SK-MEL-5 (cell line): ENCODE measurements around a stretch of chr16.

GRCh38 chr16:67827851-67828785, 14.0 kb upstream of the THAP11 start:
RAMPAGE:
- cytosol, long total RNA = no peak
- long total RNA = no peak
- nucleus, long total RNA = start-site peak on the minus strand at chr16:67828628-67828782, 32 and 10 reads in 2 replicates

DNA sequence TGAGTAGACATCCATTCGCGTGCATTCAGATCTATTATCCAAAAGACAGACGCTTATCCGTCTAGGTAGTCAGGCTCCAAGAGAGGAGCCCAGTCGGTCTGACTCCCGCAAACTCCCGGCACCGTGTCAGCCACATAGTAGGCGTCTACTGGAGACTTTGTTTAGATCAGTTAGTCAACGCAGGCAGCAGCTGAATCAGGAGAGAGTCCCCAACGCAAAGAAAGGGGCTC, 631 bp upstream of the THAP11 start:
RAMPAGE:
- cytosol, long total RNA = no peak
- long total RNA = no peak
- nucleus, long total RNA = no peak

GRCh38 chr16:67877796-67878338, 5.0 kb downstream of the EDC4 start:
RAMPAGE:
- cytosol, long total RNA = no peak
- long total RNA = no peak
- nucleus, long total RNA = no peak

GRCh38 chr16:67882292-67883361, 2.1 kb upstream of the NRN1L start:
RAMPAGE:
- cytosol, long total RNA = no peak
- long total RNA = no peak
- nucleus, long total RNA = no peak

GRCh38 chr16:67916224-67916783, 15.4 kb downstream of the CTRL start:
RAMPAGE:
- cytosol, long total RNA = no peak
- long total RNA = no peak
- nucleus, long total RNA = no peak

DNA sequence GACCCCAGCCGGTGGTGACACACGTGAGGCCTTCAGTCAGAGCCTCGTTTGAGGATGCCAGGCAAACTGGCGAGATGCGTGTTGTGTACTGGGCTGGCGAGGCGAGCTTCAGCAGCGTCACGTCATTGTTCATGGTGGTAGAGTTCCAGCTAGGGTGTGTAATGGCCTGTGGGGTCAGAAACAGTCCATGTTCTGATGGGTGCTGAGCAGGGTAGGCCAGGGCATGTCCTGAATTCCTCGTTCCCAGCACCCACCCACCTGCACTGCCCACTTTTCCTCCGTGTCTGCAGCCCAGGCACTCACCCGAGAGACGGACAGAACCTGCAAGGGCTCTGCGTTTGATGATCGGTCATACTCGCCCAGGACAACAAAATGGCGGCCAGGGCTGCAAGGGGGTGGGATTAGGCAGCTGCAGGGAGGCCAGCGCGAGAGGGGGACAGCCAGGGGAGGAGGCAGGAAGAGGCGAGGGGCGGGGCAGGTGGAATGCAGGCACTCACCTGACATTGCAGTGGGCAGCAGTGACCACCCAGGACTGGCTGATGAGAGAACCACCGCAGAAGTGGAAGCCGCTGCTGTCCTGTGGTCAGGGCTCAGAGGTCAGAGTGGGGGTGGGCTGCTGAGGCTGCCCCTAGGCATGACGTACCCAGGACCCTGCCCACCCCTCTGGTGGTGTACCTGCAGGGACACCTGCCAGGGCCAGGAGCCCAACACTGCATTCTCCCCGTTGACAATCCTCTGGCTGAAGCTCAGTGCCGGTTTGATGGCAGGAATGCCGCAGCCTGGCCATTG, 1.0 kb downstream of the CTRL start:
RAMPAGE:
- cytosol, long total RNA = no peak
- long total RNA = no peak
- nucleus, long total RNA = no peak

GRCh38 chr16:67945755-67946494, 2.0 kb upstream of the LCAT start:
RAMPAGE:
- cytosol, long total RNA = no peak
- long total RNA = no peak
- nucleus, long total RNA = no peak

DNA sequence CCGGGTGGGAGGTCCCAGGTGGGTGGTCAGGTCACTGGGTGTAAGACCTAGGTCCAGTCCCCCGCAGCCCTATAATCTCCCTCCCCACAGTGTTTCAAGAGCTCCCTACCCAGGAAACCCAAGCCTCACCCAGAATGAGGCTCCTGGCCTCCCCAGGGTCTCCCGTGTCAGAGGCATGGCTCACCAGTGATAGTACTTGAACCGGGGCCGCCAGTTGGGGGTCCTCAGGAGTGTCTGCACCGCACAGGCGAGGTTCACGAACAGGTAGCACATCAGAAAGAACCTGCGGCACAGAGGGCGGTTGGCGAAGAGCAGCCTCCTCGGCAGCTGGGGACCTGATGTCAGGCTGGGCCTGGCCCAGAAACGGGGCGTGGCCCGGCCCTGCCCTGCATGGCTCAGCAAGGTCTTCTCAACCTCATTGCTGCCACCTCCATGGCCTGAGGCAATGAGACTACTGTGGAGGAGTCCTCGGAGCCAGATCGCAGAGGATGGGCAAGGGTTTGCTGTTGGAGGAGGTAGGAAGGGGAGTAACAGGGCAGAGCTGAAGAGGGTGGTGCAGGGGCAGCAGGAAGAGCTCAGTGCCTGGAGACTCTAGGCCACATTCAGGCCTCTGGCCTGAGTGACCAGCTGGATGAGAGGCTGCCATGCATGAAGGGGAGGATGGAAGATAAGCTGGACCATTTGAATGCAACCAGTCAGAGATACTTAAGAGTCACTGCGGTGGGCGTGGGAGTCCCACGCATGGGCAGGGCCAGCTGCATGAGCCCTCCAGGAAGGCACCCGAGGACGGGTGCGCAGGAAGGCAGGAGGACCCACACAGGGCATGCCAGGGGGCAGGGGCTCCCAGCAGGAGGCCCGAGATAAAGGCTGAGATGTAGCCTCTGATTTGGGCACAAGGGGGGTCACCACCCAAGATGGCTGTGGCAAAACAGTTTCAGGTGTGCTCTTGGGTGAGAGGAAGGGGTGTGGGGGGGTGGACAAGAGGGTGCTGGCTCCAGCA, 4.3 kb upstream of the LCAT start:
RAMPAGE:
- cytosol, long total RNA = no peak
- long total RNA = no peak
- nucleus, long total RNA = no peak

RAMPAGE:
- cytosol, long total RNA = no peak
- long total RNA = no peak
- nucleus, long total RNA = no peak
Measured at GRCh38 chr16:67963556-67964817, 4.5 kb downstream of the SLC12A4 start.

GRCh38 chr16:68069232-68069991, 15.8 kb upstream of the NFATC3 start:
RAMPAGE:
- cytosol, long total RNA = no peak
- long total RNA = no peak
- nucleus, long total RNA = no peak

GRCh38 chr16:68085092-68085287, 180 bp upstream of the NFATC3 start:
RAMPAGE:
- cytosol, long total RNA = no peak
- long total RNA = no peak
- nucleus, long total RNA = no peak

GRCh38 chr16:68214089-68214669, 21.7 kb downstream of the ESRP2 start:
RAMPAGE:
- cytosol, long total RNA = no peak
- long total RNA = no peak
- nucleus, long total RNA = no peak

DNA sequence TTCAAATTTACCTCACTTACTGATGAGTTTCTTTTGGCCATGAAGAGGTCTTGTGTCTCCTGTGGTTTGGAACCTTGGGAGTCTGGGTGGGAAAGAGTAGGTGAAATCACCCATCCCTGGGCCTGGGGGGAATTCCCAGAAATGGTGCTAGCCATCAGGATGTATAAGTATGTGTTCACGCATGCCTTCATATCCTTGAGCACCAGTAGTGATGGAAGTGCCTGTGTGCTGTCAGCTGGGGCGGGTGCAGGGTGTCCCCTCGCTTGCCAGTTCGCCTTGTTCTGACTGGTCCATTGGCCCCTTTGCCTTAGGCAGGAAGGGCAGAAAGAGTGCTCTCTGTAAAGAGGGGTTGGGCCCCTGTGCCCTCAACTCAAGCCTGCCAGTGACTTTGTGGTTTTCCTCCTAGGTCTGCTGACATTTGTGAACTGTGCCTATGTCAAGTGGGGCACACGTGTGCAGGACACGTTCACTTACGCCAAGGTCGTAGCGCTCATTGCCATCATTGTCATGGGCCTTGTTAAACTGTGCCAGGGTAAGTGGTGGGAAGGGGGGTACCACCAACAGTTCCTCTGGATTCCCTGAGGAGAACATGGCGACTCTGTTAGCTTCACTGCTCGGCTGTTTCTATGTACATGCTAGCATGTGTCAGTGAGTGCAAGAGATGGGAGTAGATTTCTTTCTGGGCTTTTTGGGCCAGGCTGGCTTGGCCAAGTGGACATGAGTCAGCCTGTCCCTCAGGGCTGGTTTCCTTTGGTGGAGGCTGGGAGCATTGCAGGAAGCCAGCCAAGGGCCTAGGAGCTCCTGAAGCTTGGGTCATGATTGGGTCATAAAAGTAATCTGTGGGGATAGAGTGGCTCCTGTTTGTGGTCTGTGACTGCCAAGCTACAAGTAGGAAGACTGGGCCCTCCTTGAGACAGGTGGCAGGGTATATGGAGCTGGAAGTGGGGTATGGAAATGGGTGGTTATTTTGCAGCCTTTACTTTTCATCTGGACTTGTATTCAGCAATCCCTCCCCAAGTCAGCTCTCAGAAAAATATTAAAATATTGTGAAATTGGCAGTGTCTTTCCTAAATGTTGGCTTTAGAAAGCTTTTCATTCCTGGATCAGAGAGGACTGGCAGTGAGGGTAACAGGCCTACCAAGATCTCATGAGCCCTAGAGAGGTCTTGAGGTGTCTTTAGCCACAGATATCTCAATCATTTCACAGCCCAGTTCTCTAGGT, 23.0 kb downstream of the SLC7A6OS start:
RAMPAGE:
- cytosol, long total RNA = no peak
- long total RNA = no peak
- nucleus, long total RNA = no peak

DNA sequence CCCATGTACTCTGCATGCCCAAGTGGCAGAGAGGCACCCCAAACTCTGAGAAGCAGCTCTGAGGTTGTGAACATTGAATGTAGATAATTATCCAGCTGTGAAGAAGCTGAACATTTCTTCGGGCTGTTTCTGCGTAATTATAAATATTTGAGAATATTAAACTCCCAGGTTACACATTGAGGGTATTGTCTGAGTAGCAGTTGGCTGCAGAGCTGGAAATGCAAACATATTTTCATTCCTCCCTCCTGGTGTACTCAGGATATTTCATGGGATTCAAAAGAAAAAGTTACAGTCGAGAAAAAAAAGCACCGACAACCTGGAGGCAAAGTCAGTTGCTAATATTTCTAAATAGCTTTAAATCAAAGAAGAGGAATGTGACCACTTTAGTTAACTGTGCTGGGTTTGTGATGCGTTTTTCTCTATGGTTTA, 31.5 kb upstream of the ZFP90 start:
RAMPAGE:
- cytosol, long total RNA = no peak
- long total RNA = no peak
- nucleus, long total RNA = no peak

DNA sequence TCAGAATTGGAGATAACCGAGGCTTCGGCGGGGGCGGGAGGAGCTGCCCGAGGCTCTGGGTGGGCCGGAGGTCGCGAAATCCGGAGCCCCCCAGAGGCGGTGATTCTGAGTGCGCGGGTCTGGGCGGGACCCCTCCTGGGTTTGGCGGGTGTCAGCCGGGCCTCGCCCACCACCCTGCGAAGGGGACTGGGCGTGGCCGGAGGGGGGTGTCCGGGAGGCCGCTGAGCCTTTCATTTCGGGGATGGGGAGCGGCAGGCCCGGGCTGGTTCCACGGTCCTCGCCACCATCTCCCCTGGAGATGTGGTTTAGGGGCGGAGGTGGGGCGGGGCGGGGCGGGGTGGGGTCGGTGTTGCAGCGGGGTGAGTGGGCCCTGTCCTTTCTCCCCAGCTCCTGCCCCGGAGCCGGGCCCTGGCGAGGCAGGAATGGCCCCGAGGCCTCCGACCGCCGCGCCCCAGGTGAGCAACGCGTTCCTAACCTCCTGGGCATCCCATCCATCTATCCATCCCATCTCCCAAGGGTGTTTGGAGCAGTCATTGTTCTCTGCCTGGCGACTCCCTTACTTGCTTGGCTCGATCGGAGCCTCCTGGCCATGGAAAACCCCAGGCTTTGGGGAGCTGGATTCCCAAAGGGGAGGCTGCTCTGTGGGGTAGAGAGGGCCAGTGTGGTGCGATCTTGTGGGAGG, 421 bp downstream of the ZFP90 start:
RAMPAGE:
- cytosol, long total RNA = no peak
- long total RNA = no peak
- nucleus, long total RNA = no peak

DNA sequence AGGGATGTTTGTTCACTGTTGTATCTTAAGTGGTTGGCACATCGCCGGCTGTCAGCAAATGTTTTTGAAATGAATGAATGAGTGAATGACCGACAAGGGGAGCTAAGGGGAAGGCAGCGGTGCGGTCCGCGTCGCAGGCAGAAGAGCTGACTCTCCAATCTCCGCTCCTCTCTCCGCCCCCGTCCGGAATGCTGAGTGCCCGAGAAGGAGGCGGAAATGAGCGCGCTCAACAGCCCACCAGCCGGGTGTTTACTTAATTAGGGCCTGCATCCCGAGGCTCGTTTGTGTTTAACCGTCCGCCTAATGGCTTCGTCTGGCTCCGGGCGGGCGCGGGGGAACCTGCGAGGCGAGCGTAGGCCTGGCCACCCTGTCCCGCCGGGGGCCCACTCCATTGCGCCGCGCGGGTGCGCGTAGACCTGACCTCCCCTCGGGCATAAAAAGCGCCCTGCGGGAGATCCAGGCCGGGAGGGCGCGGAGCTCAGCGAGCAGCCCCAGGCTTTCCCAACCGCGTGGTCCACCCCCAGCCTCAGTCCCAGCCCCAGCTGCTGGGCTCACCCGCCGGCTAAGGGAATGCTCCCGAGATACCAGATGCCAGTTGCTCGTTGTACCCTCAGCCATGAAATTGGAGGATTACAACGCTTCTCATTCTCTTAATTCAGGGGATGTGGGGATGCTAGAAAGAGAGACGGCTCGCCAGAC, 2.5 kb upstream of the CDH3 start:
RAMPAGE:
- cytosol, long total RNA = no peak
- long total RNA = no peak
- nucleus, long total RNA = no peak

RAMPAGE:
- cytosol, long total RNA = no peak
- long total RNA = no peak
- nucleus, long total RNA = no peak
Measured at GRCh38 chr16:68742351-68742625, 5.2 kb downstream of the CDH1 start.

GRCh38 chr16:68770306-68771060, 33.4 kb downstream of the CDH1 start:
RAMPAGE:
- cytosol, long total RNA = no peak
- long total RNA = no peak
- nucleus, long total RNA = no peak

RAMPAGE:
- cytosol, long total RNA = start-site peak on the plus strand at chr16:68786867-68786910, 13 and 11 reads in 2 replicates
- long total RNA = no peak
- nucleus, long total RNA = no peak
Measured at GRCh38 chr16:68786354-68786986, 49.4 kb downstream of the CDH1 start.

DNA sequence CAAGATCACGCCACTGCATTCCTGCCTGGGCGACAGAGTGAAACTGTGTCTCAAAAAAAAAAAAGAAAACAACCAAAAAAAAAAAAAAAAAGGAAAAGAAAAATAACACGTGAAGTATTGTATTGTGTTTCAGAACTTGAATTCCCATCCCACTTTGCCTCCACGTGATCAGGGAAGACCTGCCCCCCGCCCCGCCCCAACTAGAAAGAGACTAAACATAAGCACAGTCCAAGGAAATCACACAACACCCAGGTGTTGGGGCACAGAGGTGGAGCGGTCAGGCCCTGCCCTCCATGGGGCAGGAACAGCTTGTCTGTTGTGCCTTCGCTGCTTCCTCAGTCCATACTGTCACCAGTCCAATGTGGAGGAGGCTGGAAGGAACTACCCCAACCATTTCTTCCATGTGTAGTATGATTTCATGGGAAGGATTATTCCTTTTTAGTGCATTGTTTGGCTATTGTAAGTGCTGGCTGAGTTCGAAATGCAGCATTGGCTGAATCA, 50.4 kb downstream of the TANGO6 start:
RAMPAGE:
- cytosol, long total RNA = no peak
- long total RNA = no peak
- nucleus, long total RNA = no peak